HT-29 (cell line): Measurements from ENCODE around the genes RAF1 and IQSEC1.

DNA sequence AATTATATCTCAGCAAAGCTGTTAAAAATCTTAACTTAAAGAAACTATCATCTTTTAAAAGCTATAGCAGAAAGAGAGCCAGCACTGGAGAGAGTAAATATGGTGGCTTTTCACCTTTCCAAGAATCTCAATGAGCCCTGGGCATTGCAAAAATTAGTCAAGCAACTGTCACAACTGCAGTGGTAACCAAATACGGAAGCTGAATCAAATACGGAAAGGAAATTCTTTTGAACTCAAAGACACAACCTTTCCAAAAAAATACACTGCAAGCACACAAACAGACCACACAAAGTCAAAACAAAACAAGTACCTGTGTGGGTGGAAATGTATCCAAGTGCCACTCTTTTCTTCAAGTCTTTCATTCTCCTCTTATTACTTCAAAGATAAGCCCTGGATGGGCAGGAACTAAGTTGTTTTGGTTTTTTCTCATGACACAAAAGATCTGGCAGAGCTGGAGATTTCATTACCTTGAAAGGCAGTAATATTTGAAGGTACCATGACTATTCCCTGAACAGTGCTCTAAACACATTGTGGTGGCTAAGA, 17.6 kb downstream of the VGLL4 start:
- RAMPAGE, long total RNA = no peak

DNA sequence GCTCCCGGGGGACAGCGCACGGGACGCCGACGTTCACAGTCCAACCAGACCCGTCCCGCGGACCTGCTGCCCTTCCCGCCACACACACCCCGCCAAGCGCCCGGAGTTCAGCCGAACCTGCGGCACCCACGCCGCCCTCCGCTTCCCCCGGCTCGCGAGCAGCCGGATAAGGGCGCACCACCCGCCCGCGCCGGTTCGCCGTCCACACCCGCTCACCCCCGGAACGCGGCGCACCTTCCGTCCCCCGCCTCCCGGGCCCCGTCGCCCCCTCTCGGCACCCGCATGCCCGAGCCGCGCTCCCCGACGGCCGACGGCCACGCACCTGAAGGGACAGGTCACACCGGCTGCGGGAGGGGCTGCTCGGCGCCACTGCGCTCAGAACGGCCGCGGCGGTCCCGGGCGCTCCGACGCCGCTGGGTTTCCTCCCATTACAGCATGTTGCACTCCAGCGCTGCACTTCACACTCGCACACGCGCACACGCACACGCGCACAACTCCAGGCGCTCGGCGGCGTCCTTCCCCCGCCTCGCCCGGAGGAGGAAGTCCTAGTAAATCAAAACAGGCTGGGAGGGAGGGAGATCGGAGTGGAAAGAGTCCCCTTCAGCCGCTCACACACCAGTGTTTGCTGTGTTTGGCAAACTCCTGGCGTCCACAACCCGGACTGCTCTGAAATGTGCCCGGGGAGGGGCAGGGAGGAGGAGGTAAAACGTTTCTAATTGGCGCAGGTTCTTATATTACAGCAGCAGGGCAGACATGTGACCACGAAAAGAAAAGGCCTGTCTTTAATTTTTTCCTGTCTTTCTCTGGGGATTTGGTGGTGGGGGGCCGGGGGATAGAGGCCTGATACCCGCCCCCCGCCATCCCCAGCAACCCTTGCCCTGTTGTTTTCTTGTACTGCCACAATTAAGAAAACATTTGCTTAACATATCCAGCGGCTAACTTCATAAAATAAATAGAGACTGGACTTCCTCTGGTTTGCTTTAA, 76.6 kb upstream of the VGLL4 start:
- RAMPAGE, long total RNA = no peak

GRCh38 chr3:12155691-12156336, 2.9 kb downstream of the TIMP4 start:
- RAMPAGE, long total RNA = no peak

- RAMPAGE, long total RNA = no peak
These were observed 21.9 kb upstream of the TSEN2 start for GRCh38 chr3:12462296-12462957.

DNA sequence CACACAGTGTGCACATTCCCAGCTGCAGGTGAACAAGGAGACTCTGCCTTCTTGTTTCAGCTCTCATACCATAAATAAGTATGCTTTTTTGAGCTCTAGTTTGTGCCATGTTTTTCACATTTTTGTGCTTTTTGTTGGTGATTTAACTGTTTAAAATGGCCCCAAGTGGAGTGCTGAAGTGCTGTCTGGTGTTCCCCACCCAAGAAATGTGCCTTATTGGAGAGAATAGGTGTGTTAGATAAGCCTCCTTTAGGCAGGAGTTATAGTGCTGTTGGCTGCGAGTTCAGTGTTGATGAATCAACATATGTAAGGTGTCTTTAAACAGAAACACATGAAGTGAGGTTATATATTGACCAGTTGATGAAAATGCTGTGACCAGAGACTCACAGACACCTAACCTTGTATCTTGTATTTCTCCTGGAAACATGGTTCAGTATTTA, 2.9 kb upstream of the TSEN2 start:
- RAMPAGE, long total RNA = no peak

DNA sequence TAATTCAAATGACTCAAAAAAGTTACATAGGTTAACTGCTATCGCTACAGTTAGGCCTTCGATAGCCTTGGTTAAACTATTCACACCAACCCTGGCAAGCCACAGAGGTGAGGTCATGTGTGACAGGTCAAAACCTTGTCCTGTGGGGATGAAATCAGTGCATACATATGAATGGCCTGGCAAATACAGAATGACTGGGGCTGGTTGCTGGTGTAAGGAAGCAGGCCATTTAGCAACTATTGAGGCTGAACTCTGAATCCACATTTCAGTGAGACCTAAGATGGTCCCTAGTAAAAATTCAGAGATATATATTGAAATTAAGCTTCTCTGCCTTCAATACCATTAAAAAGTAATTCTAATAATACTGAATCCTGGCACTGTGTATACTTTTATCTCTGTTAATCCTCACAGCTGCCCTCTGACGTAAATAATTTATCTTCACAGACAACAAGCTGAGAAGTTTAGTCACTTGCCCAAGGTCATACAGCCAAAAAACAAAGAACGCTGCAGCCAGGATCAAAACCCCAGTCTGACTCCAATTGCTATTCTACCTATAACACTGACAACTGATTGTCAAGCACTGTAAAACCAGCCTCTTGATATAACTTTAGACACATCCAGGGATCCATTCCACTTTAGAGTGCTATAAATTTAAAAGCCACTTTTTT, 35.3 kb downstream of the MKRN2 start:
- RAMPAGE, long total RNA = no peak

GRCh38 chr3:12663309-12664408, at the start of gene RAF1:
TSS of gene RAF1 (minus strand) at chr3:12664117.
- RAMPAGE, long total RNA = no peak

DNA sequence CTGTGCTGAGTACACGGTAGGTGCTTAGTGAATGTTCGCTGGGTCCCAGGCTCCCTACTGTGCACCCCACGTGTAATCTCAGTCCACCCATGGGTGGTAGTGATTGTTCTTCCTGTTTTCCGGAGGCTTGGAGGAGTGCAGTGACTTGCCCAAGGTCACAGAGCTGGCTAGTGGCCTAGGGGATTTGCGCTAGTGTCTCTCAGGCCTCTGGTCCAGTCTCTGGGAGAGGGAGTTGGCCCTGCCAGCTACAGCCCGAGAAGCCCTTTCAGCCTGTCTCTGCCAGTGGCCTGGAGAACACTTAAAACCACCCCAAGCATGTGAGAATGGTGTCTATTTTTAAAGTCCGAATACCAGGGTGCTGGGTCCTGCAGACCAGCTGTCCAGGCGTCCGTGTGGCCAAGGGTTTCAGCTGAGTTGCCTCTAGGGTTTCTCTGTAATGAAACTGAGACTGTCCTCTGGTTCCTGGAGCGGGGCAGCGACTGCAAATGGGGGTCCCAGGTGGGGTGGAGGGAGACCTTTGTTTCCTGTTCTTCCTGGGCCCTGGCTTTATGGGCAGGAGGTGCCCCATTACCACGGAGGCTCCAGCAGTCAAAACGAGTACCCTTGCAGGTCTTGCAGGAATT, 2.1 kb downstream of the CAND2 start:
- RAMPAGE, long total RNA = no peak

DNA sequence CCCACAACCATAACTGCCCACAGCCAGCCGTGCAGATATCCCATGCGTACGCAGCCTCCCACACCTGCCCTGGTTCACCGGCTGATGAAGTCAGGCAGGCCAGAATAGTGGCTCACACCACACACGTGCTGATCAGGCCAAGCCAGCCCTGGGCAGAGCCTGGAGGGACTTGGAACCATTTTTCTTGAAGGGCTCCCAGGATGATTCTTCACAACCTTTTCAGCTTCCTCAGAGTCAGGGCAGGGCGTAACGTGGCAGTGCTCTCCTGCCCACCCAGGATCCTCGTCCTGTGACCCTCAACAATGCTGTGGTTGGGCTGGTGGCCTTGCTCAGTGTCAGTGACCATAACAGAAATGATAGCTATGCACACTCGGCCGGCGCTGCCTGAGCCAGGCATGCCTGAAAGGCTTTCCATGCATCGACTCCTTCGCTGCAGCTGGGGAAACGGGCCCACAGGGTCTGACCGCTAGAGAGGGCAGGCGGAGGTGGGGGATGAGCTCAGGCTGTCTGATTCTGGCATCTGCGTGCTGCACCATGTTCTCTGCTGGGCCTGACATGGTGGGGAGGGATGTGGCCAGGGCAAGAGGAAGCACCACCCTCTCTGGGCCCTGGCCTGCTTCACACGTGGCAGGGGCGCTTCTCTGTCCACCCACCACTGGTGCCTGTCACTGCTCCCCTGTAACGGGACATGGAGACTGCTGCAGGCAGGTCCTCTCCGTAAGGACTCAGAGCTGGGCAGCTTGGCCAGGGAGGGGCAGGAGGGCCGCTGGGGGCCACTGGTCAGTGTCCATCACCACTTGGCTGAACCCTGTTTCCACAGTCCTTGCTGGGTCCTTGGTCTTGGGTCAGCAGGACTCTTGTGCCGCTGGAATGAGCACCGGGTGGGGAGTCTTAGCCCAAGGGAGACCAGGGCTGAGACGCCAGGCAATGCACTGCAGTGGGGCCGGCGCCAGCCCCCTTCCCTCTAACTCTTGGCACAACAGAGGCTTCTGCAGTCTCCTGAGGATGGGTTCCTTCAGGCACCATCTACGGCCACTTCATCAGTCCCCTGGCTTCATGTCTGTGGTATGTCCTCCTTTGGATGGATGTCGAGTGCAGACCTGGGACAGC, 64.1 kb upstream of the RPL32 start:
- RAMPAGE, long total RNA = no peak

GRCh38 chr3:13072917-13073830, at the start of gene IQSEC1:
TSS of gene IQSEC1 (minus strand) at chr3:13073429.
- RAMPAGE, long total RNA = no peak

DNA sequence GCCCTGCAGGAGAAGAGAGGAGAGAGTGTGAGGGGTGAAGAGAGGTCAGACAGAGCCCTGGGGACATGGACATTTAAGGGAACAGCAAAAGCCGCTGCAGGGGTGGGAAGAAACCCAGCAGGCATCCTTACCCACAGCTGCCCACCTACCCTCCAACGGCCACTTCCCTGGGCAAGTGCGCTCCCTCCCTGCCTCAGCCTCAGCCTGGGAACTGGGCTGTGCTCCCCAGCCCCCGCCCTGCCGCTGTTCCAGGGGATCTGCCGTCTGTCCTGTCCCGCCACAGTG, 7.2 kb upstream of the IQSEC1 start:
- RAMPAGE, long total RNA = no peak

- RAMPAGE, long total RNA = no peak
These were observed 10.8 kb upstream of the IQSEC1 start for GRCh38 chr3:13083984-13084435.

- RAMPAGE, long total RNA = no peak
These were observed 13.3 kb upstream of the IQSEC1 start for GRCh38 chr3:13086382-13087123.

DNA sequence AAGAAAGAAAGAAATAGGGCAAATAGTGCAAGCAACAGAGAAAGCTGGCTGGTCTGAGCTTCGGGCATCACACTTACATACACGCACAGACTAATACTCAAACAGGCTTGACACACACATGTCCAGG, 1.3 kb downstream of the NUP210 start:
- RAMPAGE, long total RNA = no peak

DNA sequence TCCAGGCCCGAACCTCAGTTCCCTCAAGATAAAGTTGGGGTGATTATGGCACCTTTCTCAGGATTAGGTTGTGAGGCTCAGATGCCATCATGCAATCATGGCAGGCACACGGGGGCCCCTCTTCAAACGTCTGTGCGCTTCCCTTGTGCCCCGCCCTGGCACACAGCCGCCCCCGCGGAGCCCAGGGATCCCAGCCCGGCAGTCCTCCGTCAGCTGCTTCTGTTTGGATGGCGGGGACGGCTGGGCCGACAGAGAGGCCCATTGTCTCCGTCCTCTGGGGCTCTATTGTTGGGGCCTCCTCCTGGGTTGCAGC, 864 bp upstream of the HDAC11 start:
- RAMPAGE, long total RNA = no peak

DNA sequence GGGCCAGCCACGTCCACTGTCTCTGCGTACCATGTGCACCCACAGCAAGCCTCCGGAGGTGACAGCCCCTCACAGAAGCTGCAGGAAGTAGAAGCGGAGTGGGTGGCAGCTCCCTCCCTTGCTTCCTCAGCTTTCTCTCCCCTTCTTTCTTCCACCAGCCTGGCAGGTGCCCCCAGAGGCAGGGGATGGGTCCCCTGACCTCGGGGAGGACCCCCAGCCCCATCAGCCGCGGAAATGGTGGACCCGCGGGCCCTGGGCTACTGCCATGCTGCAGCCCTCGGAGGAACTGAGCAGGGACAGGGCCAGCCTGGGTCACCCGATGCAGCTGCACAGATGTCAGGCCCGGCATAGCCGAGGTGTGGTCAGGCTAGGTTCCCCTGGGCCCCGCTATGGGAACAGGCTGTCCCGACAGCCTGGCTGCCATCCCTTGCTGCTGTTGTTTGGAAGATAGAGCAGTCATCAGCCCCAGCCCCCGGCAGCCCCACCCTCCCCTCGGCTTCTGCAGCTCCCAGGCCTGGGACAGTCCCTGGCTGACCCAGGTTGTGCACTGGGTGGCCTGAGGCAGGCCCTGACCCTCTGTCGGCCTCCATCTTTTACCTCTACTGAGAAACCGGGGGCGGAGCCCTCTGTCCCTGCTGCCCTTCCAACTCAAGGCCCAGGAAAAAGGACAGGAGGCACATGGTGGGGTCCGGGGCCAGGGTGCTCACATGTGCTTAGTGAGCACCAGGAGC, 31.7 kb upstream of the FBLN2 start:
- RAMPAGE, long total RNA = no peak

GRCh38 chr3:13621651-13622210, 72.8 kb downstream of the FBLN2 start:
- RAMPAGE, long total RNA = no peak

- RAMPAGE, long total RNA = no peak
These were observed 13.8 kb downstream of the WNT7A start for GRCh38 chr3:13866150-13866435.

- RAMPAGE, long total RNA = no peak
These were observed 17.8 kb downstream of the TMEM43 start for GRCh38 chr3:14142292-14143394.

DNA sequence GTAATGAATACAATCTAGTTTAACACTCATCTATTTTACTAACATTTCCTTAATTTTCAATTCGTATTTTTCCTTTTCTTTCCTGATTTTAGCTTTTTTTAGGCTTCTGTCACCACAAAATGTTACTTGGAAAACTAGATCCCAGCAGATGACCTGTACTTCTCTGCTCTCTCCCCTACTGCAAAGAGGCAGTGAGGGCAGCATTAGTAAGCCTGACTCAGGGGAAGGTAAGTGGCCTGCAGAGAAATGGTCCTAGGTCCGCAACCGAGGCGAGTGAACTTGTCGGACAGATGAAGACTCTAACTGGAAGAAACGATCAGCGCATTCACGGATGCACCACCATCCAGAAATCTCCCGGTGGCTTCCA, 20.4 kb downstream of the TMEM43 start:
- RAMPAGE, long total RNA = no peak